Peyer's patch (tissue), 4 donors: ENCODE measurements around a stretch of chr1.

GRCh38 chr1:40399803-40401017 is 26.7 kb downstream of the SMAP2 start:
- PRO-cap, result unidirectional peak, plus-strand start at chr1:40400246; unidirectional peak, minus-strand start at chr1:40400486
- RAMPAGE, long total RNA, 4 experiments, result no peak in any of the 4 experiments

DNA sequence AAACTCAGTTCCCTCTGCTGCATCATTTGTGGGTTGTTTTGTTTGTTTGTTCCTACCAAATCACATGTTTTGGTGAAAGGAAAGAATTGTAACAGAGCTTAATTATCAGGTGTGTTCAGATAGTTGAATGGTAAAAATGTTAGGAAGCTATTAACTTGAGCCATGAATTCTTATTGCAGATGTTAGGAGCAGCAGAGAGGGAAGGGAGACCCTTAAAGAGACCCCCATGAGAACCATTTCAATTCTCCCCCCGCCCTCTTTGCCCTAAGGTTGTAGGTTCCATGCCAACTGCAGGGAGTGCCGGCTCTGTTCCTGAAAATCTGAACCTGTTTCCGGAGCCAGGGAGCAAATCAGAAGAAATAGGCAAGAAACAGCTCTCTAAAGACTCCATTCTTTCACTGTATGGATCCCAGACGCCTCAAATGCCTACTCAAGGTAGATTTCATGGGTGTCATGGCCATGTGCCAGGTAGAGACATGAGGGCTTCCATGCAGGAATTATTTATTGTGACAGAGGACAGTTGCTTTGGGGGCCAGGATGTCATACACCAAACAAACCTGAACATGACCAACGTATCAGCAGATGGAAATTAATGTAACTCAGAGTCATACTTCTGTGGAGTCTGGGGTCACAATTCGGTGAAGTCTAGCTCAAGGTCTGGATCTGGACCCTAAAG is 34.2 kb upstream of the ZFP69B start:
- PRO-cap, result no peak
- RAMPAGE, long total RNA, 4 experiments, result no peak in any of the 4 experiments

DNA sequence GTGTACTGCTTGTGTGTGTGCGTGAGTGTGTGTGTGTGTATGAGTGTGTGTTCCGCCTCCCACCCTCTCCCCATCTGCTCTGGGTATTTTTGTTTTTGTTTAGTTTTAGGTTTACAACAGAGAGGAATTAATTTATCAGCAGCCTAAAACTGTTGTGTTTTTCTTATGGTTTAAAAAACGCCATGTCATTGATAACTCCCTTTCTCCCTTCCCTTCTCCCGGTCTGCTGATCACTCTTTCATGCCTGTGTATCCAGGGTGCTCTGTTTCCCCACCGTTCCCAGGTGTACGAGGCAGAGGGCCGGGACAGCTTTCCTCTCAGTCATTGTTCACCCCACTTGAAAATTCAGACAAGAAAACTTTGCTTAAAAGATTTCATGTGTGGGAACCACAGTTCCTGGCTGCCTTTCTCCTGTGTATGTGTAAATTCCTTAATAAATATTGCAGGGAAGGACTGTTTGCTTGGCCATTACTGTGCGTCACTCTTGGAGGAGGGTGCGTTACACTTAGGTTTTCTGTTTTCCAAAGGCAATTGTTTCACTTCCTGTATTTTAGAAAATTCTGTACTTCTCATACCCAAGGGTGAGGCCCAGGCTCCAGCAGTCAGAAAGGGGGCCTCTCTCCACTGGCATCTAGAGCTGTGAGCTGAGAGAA is 27.3 kb upstream of the ZFP69B start:
- PRO-cap, result bidirectional peak, plus-strand start at position 598 of the sequence, minus-strand start at position 410 of the sequence
- RAMPAGE, long total RNA, 4 experiments, result no peak in any of the 4 experiments

DNA sequence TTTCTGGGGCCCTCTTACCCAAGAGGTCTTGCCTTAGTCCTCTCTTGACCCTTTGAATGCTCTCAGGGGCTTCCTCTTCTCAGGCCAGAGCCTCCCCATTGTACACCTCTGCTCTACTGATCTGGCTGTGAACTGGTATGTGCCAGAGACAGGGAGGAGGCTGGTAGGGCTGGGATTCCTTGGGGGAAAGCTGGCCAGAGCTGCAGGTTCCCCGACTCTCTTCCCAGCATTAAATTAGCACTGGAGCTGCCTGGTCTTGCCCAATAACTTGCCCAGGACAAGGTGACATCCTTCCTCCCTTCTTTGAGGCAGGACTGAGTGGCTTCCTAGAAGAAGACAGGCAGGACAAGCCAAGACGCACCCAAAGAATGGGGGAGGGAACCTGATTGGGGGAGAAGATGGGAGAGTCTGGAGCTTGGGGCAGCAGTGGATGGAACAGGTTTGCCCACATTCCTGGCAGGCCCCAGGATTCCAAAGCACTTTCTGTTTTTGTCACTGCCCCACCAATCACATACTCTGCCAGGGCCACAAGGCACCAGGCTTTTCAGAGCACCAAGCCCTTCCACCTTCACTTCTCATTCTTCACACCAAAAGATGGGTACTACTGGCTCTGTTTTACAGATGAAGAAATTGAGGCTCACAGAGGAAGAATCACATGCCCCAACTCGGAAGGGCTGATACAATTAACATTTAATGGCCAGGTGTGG is 37.3 kb upstream of the CITED4 start:
- PRO-cap, result no peak
- RAMPAGE, long total RNA, 4 experiments, result no peak in any of the 4 experiments

- PRO-cap, result no peak
- RAMPAGE, long total RNA, 4 experiments, result no peak in any of the 4 experiments
These were observed 10.9 kb downstream of the CTPS1 start for GRCh38 chr1:40990329-40990861.

DNA sequence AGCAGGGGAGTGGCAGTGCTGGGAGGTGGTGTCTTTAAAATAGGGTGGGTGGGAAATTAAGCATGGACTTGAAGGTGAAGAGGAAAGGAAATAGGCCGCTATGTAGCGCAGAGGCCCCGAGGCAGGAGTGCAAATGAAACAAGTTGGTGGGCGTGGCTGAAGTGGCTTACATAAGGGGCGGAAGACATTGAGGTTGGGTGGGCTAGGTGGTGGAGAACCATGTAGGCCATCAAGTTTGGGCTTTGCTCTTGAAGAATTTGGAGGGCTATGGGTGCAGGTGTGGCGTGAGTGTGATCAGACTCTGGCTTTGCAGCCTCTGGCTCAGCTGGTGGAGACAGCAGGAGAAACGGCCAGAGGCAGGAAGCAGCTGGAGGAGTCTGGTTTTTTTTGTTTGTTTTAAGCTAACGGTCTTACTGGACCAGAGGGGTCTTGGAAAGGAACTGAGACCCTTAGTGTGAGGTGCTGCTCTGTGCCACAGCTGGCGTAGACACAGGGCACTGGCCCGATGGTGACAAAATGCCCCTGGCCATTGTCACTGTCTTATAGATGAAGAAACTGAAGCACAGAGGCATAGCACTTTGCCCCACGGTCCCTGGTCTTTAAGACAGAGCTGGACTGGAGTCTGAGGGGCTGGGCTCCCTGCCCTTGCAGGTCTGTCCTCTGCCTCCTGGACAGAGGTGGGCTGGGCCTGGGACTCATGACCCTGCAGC is 6.5 kb downstream of the SLFNL1 start:
- PRO-cap, result no peak
- RAMPAGE, long total RNA, 4 experiments, result no peak in any of the 4 experiments

- PRO-cap, result no peak
- RAMPAGE, long total RNA, 4 experiments, result no peak in any of the 4 experiments
These were observed 73.4 kb downstream of the SCMH1 start for GRCh38 chr1:41168527-41169319.

DNA sequence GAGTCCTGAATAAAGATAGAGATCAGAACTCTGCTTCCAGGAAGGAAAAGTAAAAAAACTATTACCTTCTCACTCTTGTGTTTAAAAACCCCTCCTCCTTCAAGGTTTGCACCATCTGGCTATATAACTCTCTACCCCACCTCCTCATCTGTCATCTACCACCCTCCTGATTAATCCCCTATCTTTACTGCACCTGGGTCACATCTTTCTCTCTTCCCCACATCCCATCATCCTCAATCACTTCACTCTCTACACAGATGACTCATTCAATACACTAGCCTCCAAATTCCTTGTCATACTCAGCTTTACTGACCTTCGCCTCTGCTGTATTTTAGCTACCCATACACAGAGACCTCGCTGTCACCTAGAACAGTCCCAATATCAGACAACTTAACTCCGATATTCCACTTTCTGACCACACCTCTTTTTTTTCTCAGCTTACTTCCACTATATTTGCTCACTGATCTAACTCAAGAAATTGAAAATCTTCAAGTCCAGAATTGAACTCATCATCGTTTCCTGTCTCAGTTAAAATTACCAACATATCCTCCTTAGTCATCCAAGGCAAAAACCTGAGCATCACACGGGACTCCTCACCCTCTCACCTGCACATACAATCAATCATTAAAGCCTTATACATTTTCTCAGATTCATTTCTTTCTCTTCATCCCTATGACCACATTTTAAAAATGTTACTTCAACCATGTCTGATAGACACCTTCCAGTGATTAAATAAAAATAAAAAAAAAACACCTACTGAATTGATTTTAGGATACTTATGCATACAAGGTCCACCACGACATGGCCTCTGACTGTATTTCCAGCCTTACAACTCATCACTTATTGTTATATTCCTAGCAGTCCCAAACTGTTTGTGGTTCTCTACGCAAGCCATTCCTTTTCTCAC is 3.5 kb downstream of the SCMH1 start:
- PRO-cap, result no peak
- RAMPAGE, long total RNA, 4 experiments, result start-site peak on the minus strand in 1 of 4 experiments, centred at position 406 of the sequence, 15 reads per replicate

DNA sequence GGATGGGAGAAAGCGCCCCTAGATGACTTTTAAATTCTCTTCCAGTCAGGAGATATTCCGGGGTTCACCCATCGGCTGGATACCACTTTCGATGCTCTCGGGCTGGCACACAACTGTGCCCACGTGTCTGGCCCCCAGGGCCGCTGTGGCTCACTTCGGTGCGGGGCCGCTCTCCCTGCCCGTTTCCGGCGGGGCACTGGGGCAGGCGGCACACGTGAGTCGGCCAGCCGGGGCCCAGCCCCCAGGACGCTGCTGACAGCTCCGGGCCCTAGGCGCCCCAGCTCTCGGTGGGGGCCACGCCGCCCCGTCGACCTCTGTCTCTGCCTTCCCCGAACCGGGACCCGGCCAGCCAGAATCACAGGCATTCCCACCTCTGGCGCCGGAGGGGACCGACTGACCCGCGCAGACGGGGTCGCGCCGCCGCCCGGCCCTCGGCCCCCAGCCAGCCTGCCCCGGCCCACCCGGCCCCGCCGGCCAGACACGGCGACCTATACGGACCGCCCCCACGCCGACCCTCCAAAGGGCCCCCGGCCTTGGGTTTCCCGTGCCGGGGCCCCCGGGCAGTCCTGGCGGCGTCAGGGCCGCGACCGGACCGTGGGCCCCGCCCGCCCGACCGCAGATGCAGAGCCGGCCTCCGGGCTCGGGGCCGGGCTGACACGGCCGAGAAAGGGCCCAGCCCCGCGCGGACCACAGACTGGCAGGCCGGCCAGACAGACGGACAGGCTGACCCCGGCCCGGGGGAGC is 720 bp downstream of the SCMH1 start:
- PRO-cap, result unidirectional peak, plus-strand start at position 182 of the sequence; bidirectional peak, plus-strand start at position 182 of the sequence, minus-strand start at position 187 of the sequence
- RAMPAGE, long total RNA, 4 experiments, result no peak in any of the 4 experiments

DNA sequence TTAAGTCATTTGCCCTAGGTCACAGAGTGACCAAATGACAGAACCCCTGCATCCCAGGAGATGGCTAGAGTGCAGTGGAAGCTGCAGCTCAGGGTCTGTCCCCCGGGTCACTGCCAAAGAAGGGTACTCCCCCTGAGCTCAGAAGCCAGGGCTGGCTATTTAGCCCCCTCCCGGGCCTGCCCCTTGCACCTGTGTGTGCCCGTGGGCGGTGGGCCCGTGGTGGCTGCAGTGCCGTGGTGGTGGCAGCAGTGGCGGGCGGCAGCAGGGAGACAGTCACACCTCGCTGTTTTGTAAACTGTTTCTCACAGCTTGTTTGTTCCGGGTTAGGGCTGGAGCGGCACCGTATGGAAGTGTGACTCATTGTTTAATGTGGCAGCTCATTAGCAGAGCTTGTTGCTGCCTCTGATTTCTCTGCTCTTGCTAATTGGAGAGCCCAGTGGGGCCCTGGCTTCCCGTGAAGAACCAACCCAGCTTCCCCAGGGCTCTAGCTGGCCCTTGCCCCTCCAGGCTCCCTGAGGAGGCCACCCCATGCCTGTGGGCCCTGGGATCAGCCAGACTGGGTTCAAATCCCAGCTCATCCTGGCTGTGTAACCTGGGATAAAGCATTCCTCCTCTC is 99.9 kb upstream of the SCMH1 start:
- PRO-cap, result no peak
- RAMPAGE, long total RNA, 4 experiments, result no peak in any of the 4 experiments

DNA sequence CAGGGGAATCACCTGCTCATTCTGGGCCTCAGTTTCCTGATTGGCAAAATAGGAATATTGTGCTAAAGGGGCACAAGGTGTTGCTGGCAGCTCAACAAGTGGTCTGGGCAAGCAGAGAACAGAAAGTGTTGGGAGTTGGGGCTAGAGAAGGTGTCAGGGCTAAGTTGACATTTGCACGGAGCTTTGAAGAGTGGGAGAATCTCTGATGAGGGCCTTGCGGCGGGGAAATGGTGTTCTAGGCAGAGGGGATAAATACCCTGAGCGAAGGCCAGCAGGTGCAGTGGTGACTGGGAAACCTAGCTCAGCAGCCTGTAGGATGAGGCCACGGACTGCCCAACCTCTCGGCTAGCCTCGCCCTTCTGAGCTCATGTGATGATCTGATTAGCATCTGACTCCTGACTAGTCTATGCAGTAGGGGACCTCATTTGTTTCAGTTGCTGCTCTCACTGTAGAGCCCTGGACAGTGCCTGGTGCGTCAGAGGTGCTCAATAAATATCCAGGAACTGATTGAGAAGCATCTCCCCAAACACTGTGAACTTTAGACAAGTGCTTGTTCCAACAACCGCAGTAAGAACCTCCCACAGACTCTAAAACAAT is 118.0 kb upstream of the SCMH1 start:
- PRO-cap, result no peak
- RAMPAGE, long total RNA, 4 experiments, result no peak in any of the 4 experiments

DNA sequence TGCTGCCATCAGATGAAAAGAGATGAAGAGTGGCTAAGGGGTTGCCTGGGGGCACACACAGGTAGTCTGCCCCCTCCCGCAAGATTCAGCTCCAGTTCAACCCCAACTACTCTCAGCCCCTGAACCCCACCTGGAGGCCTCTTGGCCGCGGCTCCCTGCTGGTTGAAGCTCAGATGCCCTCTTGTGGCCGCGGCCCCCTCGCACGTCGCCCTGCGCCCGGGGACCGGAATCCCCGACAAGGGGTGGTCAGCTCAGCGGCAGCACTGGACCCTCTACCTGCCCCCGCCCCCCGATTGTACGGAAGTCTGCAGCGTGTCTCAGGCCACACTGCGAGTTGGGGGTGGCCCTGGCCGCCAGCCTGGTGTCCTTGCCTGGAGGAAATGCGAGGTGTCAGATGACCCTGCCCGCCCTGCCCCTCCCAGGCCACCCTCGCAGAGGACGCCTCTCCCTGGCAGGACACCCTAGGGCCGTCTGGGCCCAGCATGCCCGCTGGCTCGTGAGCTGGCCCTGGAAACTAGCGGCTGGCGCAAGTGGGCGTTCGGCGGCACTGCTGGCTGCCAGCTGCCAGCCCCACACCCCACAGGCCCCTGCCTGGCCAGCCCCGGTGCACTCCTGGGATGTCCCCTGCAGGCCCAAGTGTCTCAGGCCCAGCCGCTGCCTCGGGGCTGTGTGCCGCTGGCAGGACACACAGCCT is 60.9 kb downstream of the EDN2 start:
- PRO-cap, result no peak
- RAMPAGE, long total RNA, 4 experiments, result no peak in any of the 4 experiments

- PRO-cap, result no peak
- RAMPAGE, long total RNA, 4 experiments, result no peak in any of the 4 experiments
These were observed 28.8 kb downstream of the EDN2 start for GRCh38 chr1:41455590-41456238.

DNA sequence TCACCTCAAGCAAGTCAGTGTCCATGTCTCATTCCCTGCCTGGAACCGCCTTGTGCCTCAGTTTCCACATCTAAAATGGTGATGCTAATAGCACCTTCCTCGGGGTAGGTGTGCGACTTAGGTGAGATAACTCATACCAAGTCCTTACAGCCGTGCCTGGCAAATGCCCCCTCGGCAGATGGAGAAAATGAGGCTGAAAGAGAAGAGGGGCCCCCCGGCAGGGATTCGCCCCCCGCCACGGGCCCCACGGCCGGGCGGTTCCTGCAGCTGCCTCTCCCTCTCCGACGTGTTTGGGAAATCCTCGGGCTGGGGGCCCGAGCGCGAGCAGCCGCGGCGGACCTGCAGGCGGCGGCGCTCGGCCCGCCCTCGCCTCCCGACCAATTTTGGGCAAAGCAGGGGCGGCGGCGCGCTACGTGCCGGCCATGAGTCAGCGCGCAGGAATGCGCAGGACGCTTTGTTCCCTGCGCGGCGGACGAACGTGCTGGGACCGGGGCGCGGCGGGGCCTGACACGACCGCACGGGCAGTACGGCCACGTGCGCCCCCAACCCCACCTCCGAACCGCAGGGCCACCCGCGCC is 11.6 kb upstream of the EDN2 start:
- PRO-cap, result bidirectional peak, plus-strand start at position 484 of the sequence, minus-strand start at position 292 of the sequence
- RAMPAGE, long total RNA, 4 experiments, result no peak in any of the 4 experiments

GRCh38 chr1:41516035-41516584 is 31.6 kb upstream of the EDN2 start:
- PRO-cap, result bidirectional peak, plus-strand start at chr1:41516336, minus-strand start at chr1:41516169
- RAMPAGE, long total RNA, 4 experiments, result no peak in any of the 4 experiments

- PRO-cap, result no peak
- RAMPAGE, long total RNA, 4 experiments, result no peak in any of the 4 experiments
These were observed 138.8 kb upstream of the EDN2 start for GRCh38 chr1:41623255-41623631.

- PRO-cap, result no peak
- RAMPAGE, long total RNA, 4 experiments, result no peak in any of the 4 experiments
These were observed 165.5 kb upstream of the EDN2 start for GRCh38 chr1:41649852-41650562.

GRCh38 chr1:41661346-41662081 is 177.0 kb upstream of the EDN2 start:
- PRO-cap, result no peak
- RAMPAGE, long total RNA, 4 experiments, result no peak in any of the 4 experiments

- PRO-cap, result no peak
- RAMPAGE, long total RNA, 4 experiments, result no peak in any of the 4 experiments
These were observed 187.9 kb upstream of the EDN2 start for GRCh38 chr1:41672094-41673052.

GRCh38 chr1:42172291-42173148 is 8.0 kb upstream of the GUCA2A start:
- PRO-cap, result bidirectional peak, plus-strand start at chr1:42172975, minus-strand start at chr1:42172803
- RAMPAGE, long total RNA, 4 experiments, result no peak in any of the 4 experiments